ENCODE measurements around the gene POSTN.

GRCh38 chr13:37106637-37106953, 1.1 kb upstream of the CSNK1A1L start:
- PRO-cap, 2 experiments, result no peak in any of the 2 experiments

DNA sequence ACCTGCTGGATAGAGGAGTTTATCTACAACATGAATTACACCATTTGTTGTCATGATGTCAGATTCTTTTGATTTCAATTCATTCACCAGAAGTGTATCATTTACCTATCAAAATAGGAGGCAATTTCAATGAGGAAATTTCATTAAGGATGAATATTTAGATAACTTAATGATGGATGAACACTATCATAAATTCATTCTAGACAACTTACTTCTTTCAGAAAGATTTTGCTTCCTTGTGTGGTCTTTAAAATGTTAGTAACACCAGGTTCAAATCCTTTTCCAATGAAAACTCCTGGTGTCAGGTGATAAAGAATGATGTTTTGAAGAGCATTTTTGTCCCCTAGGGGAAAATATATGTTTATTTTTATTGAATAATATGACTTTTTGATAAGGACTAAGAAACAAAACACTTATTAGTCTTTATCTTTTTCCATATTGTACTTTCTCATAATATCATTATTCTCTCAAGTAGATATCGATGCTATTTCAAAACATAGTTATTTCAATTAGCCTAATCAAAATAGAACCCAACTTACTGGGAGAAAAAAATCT, 19.5 kb downstream of the POSTN start:
- PRO-cap, 2 experiments, result no peak in any of the 2 experiments

GRCh38 chr13:37598543-37599004, at the start of gene POSTN:
Gene POSTN, minus strand, starts transcription at chr13:37598768.
- PRO-cap, 2 experiments, result no peak in any of the 2 experiments

DNA sequence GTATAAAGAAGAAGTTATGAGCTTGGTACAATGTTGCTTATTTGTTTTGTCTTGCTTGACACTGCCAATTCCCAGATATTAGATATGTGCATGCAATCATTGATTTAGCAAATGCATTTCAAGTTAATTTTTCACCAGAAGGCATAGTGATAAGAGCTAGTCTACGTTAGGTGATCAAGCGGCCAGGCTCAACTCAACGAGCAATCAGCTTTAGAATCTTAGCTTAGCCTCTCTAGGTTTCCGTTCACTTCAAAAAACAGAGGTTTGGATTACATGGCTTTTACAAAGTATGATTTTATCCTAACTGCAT, 81.6 kb upstream of the POSTN start:
- PRO-cap, 2 experiments, result no peak in any of the 2 experiments

GRCh38 chr13:38125582-38125906, 224.1 kb upstream of the UFM1 start:
- PRO-cap, 2 experiments, result no peak in any of the 2 experiments

- PRO-cap, 2 experiments, result no peak in any of the 2 experiments
Observed at GRCh38 chr13:39006683-39006966, 16.0 kb upstream of the STOML3 start.

- PRO-cap, 2 experiments, result no peak in any of the 2 experiments
Observed at GRCh38 chr13:39027925-39028394, 9.9 kb downstream of the PROSER1 start.

DNA sequence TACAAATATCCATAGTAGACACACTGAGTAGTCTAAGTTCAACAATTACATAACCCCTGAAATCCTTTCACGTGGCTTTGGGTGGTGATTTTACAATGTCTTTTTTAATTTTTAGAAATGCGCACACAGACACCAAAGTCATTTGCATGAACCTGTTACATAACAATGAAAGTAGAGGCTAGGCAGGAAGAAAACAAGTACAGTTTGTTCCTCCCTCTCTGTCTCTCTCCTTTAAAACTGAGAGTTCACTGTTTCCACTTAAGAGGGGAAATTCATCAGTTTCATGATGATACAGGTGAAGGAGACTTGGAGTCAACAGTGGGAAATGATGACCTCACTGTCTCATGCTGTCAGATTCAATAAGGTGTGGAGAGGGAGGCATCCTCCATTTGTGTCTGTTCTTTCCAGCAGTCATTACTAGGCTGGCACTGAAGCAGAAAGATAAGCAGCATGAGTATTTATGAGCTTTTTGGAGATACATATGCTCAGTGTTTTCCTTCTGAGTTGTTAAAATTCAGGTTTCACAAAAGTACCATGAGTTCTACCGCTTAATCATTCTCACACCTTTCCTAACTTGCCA, 201.8 kb downstream of the LHFPL6 start:
- PRO-cap, 2 experiments, result no peak in any of the 2 experiments

GRCh38 chr13:39571257-39571985, 31.6 kb downstream of the LHFPL6 start:
- PRO-cap, 2 experiments, result peak in 2 of 2 experiments; most common plus-strand start chr13:39571691 (in 1); most common minus-strand start chr13:39571525 (in 1)

GRCh38 chr13:40193807-40194845, 472.3 kb downstream of the FOXO1 start:
- PRO-cap, 2 experiments, result peak in 1 of 2 experiments; most common plus-strand start chr13:40194620 (in 1)

DNA sequence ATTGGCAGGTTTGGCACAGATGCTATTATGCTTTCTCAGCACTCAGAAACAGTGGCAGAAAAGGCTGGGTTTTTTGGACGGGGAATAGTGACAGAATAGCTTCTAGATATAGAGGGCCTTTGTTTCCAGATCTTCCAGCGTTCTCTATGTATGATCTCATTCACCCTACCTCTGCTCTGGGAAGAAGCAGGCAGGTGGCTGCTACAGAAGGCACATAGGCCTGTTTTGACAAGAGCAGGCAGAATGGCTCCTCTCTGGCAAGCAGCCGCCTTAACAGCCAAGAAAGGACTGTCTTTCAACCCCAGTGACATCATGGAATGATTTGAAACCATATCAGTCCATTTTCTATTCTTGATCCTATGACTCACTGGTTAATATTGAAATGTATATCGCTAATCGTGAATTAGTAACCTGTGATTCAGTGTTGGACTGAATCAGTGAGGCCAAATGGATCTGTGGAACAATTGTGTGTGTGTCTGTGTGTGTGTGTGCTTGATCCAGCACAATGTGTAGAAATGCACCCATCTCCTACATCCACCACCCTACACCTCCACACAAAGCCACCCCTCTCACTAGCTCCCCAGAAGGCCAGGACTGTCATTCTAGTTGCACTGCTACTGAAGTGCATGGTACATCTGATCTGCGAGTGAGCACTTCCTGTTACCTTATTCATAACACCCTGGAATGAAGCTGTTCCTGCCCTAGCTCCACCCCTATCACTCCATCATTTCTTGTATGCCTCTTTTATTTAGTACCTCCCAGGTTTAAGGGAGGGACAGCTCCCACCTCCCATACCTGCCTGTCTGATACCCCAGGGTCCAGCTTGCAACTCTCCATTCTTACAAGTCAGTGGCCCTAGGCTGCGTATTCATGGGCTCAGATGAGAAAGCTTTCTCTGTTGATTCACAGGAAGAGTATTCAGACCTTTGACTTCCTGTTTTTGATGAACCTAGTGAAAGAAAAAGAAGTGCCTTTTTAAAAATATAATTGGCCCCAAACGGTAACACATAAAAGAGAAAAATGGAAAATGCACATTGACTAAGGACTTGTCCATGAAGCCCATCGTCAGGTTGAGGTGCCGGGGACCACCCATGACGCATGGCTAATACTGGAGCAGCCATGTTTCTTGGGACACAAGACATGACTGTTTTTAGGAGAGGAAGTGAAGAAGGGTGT, 459.9 kb downstream of the FOXO1 start:
- PRO-cap, 2 experiments, result no peak in any of the 2 experiments

- PRO-cap, 2 experiments, result no peak in any of the 2 experiments
Observed at GRCh38 chr13:40315266-40315770, 351.1 kb downstream of the FOXO1 start.

DNA sequence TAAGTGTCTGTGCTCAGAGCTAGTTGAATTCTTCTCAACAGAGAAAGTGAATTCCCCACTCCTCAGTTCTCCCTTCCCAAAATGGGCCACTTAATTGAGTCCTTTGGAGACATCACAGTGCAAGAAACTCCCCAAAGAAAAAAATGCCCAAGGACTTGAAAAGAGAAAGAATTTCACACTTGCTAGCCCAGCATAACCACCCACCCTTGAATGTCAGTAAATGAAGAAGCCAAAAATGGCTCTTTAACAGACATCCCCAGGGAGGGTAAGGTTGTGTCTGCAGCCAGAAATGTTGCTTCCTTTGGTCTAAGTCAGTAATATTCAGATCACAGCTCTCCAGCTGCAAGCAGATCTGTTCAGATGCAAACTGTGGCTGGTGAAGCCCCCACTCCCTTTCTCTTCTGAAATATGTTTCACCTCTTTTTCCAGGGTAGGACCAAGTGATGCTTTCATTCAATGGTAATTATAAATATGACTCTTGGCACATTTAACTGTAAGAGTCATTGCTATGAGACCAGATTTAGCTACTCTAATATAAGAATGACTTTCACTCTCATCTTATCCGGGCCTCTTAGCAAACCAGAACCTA, 234.4 kb downstream of the FOXO1 start:
- PRO-cap, 2 experiments, result no peak in any of the 2 experiments

- PRO-cap, 2 experiments, result no peak in any of the 2 experiments
Observed at GRCh38 chr13:40453129-40453674, 213.2 kb downstream of the FOXO1 start.

DNA sequence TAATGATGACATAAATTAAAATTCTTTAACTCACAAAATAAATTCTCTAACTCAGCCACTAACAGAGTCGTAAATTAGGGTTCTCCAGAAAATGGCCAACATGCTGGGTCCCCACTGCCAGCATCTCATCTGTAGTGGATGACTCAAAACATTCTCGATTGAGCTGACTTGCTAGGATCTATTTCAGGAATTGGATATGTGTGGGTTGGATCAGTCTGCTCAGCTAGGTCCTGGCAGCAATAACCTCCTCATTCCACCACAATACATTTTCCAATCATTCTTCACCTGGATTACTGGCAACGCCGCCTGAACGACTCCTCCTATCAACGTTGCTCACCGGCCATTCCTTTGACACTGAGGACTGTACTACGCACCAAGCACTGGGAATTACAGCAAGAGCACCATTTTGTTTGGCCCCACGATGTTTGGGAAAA, 170.0 kb downstream of the FOXO1 start:
- PRO-cap, 2 experiments, result peak in 1 of 2 experiments; most common plus-strand start position 209 of the sequence (in 1); most common minus-strand start position 133 of the sequence (in 1)

DNA sequence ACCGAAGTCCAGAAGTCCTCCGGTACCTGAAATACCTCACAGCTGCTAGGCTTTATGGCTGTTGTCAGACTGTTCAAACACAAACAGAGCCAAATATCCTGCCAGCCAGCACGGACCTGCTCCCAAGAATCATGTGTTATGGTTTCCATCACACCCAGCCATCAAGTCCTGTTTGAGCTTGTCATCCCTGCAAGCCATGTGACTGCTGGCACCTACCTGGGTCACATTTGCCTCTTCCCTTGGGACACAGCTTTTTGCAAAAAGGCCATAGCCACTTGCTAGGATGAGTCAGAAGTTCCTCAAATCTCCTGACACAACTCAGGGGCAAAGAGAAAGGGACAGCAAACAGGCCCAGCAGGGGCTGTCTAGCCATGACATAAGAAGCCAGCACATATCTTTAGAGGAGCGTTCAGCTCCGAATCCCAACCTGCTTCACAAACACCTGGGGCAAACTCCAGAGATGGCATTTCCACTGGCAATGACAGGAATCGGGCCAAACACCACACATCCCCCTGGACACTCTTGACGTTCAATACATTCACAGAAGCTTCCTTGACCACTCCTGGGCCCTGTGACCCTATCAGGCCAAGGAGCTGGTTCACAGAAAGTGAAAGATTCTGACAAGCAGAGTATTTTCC, 129.7 kb downstream of the FOXO1 start:
- PRO-cap, 2 experiments, result no peak in any of the 2 experiments

GRCh38 chr13:40559311-40560562, 106.7 kb downstream of the FOXO1 start:
- PRO-cap, 2 experiments, result no peak in any of the 2 experiments

- PRO-cap, 2 experiments, result no peak in any of the 2 experiments
Observed at GRCh38 chr13:40564060-40565120, 102.1 kb downstream of the FOXO1 start.

GRCh38 chr13:40605519-40606273, 60.7 kb downstream of the FOXO1 start:
- PRO-cap, 2 experiments, result no peak in any of the 2 experiments

DNA sequence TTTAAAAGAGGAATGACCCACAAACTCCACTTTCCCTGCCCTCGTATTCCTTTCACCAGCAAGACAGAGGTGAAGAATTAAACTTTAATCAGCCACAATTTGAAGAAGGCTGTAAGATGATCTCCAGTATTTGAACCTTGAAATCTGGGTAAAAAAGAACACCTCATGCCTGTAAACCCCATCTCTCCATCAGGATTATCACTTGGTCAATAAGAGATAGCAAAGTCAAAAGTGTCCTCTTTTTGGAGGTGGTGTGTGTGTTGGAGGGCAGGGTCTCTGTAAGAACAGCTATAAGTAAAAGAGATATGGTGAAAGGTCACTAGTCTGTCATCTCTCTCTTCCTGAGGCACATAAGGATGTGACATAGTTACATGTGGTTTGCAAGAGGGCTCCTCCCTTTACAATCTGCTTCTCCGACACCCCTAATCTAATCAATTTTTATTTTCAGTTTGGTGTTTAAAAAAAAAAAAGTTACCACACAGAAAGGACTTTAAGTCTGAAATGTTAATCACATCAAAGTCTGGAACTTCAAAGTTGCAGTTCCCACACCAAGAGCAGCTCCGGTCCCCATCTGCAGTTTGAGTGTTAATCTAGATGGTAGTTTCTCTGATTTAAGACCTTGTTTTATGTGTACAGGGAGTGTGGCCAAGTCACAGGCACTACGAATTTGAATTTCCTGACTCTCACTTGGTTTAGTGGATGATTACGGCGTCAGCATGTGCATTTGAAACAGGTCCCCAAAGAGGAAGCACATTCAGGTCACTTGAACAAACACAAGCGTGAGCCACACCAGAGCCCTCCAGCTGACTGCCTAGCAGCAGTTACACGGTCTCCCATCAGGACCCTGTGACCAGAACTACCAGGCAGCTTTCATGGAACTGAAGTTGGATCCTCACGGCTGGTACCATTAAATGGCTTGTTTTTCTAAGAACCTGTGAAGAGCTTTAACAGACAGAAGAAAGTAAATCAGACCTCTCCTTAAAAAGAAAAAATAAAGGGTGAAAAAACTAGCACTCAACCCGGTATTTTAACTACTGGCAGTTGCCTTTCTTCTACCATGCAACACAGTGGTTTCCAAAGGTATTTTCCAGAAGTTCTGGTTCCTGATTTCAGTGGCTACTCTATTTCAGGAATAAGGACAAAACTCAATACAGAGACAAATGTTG, 53.1 kb downstream of the FOXO1 start:
- PRO-cap, 2 experiments, result peak in 1 of 2 experiments; most common plus-strand start position 721 of the sequence (in 1)

Data from heart right ventricle (tissue), 2 donors.